Keratinocyte (primary cell): ENCODE measurements around the genes CCDC63, CFAP73 and DDX54.

CAGE:
- cytosol, long polyA minus RNA, result no peak
- cytosol, long polyA plus RNA, result no peak
- long polyA plus RNA, result no peak
- nucleus, long polyA minus RNA, result no peak
- nucleus, long polyA plus RNA, result no peak
These were observed 27.0 kb upstream of the CCDC63 start for GRCh38 chr12:110819687-110820284.

DNA sequence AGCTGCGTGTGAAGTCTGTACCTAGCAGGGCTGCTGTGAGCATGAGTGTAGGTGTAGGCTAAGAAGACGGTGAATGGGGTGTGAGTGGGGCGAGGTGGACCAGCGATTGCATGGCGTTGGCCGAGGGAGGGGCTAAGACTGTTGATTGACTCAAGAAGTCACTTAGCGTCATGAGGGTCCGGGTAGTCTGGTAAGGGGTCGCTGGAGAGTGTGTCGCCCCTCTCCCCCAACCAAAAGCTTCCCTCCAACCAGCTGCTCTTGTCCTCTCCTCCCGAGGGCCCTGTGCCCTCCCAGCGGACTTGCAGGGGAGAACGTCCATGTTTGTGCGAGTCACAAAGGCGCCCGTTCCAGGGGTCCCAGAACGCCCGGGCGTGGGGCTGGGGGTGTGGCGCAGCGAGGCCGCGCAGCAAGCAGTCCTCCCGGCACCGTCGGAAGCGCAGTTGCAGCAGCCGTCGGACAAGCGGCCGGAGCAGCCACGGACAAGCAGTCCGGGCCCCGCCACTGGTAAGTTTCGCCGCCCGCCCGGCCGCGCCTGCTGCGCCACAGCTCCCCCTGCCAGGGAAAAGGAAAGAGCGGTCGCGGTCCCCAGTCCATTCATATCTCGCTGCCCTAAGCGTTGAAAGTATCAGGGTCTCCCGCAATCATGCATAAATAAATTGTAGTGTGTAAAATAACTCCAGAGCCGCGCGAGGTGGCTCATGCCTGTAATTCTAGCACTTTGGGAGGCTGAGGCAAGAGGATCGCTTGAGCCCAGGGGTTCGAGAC is at the start of gene CCDC63:
TSS of gene CCDC63 (plus strand) at position 386 of the 765 bp plus-strand sequence.
CAGE:
- cytosol, long polyA minus RNA, result no peak
- cytosol, long polyA plus RNA, result no peak
- long polyA plus RNA, result no peak
- nucleus, long polyA minus RNA, result no peak
- nucleus, long polyA plus RNA, result no peak

DNA sequence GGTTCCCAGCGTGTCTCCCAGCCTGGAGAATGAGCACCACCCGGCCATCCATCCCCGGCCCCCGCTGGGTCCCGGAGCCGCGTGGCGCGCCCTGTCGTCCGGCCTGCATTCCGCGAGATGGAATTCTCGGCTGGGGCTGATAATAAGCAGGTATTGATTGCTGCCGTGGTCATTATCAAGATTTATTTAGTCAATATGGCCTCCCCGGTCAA is 13.0 kb downstream of the CUX2 start:
CAGE:
- cytosol, long polyA minus RNA, result no peak
- cytosol, long polyA plus RNA, result no peak
- long polyA plus RNA, result no peak
- nucleus, long polyA minus RNA, result no peak
- nucleus, long polyA plus RNA, result no peak

DNA sequence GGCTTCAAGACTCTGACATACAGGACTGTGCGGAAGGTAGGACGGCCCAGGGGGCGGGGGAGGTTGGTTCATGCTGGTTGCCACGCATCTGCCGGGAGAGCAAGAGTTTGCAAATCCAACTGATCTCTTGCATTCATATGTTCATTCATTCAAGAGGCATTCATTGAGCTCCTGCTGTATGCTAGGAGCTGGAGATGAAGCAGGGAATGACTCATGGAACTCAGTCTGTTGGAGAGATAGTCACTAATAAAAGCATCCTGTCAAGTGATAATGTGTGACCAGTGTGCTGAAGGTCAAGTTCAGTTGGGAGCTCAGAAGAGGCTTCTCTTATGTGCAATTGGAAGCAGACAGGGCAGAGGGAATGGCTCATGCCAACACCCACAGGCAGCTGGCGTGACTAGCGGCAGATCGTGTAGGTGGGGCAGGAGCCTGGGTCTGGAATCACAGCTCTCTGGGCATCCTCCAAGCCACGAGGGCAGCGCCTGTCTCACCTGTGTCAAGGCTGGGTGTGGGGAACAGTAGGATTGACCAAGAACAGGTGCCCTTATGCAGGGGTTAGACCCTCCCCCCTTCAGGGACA is 8.0 kb downstream of the SH2B3 start:
CAGE:
- cytosol, long polyA minus RNA, result no peak
- cytosol, long polyA plus RNA, result no peak
- long polyA plus RNA, result no peak
- nucleus, long polyA minus RNA, result no peak
- nucleus, long polyA plus RNA, result no peak

DNA sequence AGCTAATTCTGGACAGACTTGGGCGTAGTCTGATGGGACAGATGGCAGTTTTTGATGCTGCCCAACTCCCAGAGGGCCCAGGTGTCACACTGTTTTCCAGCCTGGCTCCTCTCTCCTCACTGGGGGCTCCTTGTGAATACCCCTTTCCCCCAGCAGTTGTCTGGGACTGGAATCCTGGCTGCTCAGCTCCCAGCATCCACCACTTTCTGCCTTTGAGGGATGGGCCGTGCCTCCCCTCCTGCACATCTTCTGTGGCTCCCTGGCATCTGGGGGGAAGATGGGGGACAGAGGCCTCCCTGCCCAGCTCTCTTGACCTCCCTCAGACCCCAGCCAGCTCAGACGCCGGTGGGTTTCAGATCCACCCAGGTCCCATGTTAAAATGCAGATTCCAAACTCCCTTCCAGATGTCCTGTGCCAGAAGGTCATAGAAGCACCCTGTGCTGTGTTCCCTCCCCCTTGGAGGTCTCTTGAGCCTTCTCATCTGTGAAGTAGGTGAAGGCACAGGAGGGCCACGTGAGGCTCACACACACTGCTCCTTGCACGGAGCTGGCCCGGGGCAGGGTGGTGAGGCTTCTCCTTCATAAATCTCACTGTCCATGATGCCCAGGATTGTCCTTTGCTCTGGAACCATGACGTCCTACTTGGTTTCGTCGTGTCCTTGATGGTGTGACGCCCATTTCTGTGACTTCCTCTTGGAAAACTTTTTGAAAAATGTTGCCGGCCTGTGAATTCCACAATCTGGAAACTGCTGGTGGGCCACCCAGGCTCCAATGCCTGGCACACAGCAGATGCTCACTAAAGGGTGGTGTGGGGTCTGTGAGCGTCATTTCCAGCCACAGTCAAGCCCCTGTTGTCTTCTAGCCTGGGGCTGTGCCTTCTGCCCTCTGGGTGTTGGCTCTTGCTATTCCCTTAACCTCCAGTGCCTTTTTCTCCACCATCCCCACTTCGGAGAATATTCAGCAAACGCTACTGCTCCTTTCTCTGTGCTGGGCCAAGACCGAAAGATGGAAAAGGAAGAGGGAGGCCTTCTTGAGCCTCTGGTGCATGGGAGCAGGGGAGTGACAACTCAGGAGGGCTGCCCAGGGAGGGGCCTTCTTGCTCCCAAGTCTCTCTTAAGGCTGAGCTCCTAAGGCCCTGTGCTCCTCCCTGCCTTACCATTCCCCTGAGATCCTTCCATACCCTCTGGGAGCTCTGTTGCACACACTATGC is 34.4 kb downstream of the SH2B3 start:
CAGE:
- cytosol, long polyA minus RNA, result no peak
- cytosol, long polyA plus RNA, result no peak
- long polyA plus RNA, result no peak
- nucleus, long polyA minus RNA, result no peak
- nucleus, long polyA plus RNA, result no peak

CAGE:
- cytosol, long polyA minus RNA, result no peak
- cytosol, long polyA plus RNA, result no peak
- long polyA plus RNA, result no peak
- nucleus, long polyA minus RNA, result no peak
- nucleus, long polyA plus RNA, result no peak
These were observed 42.5 kb downstream of the SH2B3 start for GRCh38 chr12:111447997-111448837.

GRCh38 chr12:111449245-111449937 is 43.7 kb downstream of the SH2B3 start:
CAGE:
- cytosol, long polyA minus RNA, result start-site peak on the plus strand at chr12:111449908-111449913, 20 reads
- cytosol, long polyA plus RNA, result no peak
- long polyA plus RNA, result no peak
- nucleus, long polyA minus RNA, result start-site peak on the plus strand at chr12:111449908-111449914, 17 reads
- nucleus, long polyA plus RNA, result no peak

GRCh38 chr12:111512923-111513965 is 85.9 kb downstream of the ATXN2 start:
CAGE:
- cytosol, long polyA minus RNA, result no peak
- cytosol, long polyA plus RNA, result no peak
- long polyA plus RNA, result no peak
- nucleus, long polyA minus RNA, result start-site peak on the minus strand at chr12:111513357-111513397, 26 reads
- nucleus, long polyA plus RNA, result no peak

DNA sequence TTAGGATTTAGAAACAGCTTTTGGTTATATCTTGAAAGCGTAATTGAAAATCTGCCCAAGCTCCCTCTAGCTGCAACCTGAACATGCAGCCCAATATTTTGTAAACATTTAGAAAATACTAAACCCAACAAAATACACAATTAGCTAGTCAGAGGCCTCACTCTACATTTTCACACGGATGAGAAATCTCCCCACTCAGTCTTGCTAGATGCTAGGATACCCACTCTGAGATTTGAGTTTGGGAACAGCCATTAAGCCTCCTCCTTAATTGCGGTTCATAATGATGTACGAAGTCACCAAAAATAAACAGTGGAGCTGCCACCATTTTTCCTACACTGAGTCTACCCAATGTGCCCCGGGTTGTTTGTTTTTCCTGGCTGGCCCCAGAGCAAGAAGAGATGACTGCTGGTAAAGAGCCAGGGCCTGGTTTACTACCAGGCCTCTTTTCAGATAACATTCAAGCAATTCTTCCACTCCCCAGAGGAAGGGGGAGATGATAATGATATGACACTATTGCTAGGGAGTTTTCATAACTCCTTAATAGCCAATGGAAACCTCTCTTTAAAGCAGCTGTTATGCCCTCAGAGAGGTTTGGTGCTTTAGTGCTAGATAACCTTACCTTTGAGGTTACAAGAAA is 42.4 kb downstream of the BRAP start:
CAGE:
- cytosol, long polyA minus RNA, result no peak
- cytosol, long polyA plus RNA, result no peak
- long polyA plus RNA, result no peak
- nucleus, long polyA minus RNA, result no peak
- nucleus, long polyA plus RNA, result no peak

DNA sequence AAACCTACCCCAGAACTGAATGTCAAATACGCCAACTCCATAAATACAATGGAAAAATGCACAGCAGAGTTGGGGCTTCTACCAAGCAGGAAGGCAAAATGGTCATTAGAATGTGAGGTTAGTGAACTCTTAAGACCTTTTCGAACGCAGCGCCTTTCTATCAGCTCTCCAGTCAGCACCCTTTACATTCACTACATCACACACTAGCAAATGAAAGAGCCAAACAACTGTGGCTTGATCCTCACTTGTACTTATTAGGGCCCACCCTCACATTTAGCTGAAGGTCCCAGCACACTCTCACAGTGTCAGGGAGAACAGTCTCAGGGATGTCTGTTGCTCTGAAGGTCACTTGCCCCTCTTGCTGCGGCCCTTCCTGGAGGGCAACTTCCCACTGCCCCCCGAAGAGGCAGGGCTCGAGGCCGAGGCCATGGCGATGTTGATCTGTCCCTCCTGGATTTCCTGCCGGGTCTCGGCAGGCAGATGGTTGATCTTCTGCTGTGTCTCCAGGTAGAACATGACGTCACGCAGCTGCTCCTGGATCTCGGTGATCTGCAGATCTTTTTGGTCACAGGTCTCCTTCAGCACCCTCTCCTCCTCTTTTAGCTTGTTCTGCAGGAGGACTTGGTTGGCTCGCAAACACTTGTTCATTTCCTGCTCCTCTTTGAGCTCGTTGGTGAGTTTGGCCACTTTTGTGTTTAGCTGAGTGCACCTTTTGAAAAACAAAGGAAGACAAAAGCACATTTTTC is 41.7 kb downstream of the BRAP start:
CAGE:
- cytosol, long polyA minus RNA, result no peak
- cytosol, long polyA plus RNA, result no peak
- long polyA plus RNA, result no peak
- nucleus, long polyA minus RNA, result no peak
- nucleus, long polyA plus RNA, result no peak

DNA sequence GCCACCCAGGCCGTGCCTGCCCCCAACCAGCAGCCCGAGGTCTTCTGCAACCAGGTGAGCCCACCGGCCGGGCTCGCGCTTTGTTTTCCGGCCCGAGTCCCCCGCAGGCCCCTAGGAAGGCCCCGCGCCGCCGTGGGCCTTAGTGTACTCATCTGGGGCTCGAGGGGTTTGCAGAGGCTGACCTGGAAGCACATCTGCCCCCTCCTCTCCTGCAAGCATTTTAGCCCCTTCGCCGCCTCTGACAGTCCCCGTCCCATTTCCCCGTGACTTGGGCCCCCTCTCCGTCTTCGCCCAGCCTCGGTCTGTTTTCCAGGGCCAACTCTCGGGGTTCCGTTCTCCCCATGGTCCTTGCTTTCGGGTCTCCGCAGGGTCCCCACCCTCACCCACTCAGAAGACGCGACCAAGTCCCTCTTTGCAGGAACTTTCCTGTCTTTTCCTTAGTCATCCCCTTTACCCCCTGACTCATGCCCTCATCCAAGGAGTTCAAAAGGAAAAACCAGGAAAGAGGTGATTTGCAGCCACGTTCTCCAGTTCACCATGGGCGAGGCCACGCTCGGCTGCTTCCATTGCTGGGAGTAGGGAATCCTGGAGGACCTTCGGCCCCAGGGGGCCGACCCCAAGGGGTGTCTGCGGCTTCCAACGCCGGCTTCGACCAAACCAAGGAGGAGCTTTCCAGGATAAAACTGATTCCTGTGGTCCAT is 460 bp downstream of the ALDH2 start:
CAGE:
- cytosol, long polyA minus RNA, result no peak
- cytosol, long polyA plus RNA, result no peak
- long polyA plus RNA, result no peak
- nucleus, long polyA minus RNA, result no peak
- nucleus, long polyA plus RNA, result no peak

GRCh38 chr12:111791822-111792773 is 25.4 kb downstream of the ALDH2 start:
CAGE:
- cytosol, long polyA minus RNA, result no peak
- cytosol, long polyA plus RNA, result no peak
- long polyA plus RNA, result no peak
- nucleus, long polyA minus RNA, result no peak
- nucleus, long polyA plus RNA, result no peak

DNA sequence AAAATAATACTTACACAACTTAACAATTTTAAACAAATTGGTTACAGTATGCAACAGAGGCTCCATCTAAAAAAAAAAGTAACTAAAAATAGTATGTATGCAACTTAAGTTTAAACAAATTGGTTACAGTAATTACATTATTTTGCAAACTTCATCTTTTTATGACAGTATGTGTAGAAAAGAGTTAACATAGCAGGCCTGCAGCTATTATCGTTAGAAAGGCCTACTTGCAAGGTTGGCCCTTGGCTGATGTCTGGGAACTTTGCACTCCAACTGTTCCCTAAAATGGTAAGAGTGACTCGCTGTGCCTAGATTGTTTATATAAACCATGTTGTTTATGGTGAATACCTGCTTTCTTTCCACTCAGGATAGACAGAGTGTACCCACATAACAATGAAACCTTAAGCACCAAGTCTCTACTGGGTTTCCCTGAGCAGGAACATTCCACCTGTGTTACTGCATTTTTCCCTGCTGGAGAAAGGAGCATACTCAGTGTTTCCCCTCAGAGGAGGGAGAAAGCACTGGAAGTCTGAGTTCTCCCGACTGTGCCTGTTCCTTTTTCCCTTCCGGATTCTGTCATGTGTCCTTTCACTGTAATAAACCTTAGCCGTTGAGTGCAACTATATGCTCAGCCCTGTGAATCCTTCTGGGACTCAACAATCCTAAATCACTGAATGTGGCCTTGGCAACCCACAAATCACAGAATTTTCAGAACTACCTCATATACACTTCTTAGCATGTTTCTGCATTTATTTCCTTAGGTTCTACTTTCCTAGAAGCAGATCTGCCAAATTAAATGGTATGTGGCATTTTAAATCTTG is 32.8 kb downstream of the ERP29 start:
CAGE:
- cytosol, long polyA minus RNA, result no peak
- cytosol, long polyA plus RNA, result no peak
- long polyA plus RNA, result no peak
- nucleus, long polyA minus RNA, result no peak
- nucleus, long polyA plus RNA, result no peak

DNA sequence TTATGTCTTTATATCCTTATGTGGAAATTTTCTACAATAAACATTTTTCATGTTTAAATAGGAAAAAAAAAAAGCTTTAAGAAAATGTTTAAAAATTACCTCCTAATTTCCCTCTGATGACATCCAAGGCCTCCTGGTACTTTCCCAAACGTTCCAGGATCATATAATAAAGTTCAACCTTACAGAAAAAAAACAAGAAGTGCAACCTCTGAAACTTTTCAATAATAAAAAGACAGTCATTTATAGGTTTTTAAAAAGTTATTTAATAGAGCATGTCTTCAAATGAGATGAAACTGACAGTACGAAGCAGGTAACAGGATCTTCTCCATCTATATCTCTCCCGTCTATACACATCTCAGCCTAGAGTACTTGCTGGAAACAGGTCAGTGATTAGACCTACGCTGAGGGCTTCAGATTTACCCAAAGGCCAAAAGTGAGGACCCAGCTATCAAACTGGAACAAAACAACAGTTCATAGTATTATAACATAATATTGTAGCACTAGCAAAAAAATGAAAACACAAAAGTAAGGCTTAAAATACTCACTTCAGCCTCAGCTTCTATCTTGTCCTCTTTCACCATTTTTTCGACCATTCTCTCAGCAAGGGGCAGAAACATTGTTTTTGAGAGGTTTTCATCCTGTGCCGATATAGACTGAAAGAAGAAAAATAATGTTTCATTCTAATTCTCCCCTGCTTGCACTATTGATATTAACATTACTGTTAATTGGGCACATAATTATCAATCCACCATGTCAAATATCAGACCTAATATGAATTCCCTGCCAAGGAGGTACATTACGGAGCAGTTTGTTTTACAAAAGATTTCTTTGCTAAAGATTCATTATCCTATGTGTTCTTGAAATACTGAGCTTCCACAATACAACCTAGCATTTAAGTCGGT is 30.2 kb downstream of the NAA25 start:
CAGE:
- cytosol, long polyA minus RNA, result no peak
- cytosol, long polyA plus RNA, result no peak
- long polyA plus RNA, result no peak
- nucleus, long polyA minus RNA, result no peak
- nucleus, long polyA plus RNA, result no peak

DNA sequence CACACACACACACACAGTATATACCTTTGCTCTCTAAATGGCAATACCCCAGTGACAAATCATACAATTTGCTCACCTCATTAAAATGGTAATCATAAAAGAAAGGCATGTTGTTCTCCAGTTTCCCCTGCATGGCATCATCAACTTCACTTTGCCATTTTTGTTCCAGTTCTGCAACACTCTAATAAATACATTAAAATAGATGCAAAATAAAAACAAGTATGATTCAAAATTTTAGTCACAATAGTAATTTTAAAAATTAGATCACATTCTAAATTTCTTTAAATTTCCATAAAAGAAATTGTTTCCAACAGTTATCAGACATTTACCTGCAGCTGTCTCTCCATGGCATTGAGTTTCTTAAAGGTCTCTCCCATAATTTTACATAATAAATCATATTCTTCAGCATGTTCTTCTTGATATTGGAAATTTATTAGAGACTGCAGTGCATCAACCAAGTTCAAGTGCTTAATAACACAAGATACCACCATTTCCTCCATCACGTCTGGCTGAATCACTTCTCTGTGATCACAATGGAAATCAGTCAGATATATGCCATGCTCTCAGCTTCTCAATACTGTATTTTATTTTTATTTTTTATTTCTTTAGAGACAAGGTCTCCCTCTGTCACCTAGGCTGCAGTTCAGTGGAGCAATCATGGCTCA is 122.8 kb downstream of the TRAFD1 start:
CAGE:
- cytosol, long polyA minus RNA, result no peak
- cytosol, long polyA plus RNA, result no peak
- long polyA plus RNA, result no peak
- nucleus, long polyA minus RNA, result no peak
- nucleus, long polyA plus RNA, result no peak

GRCh38 chr12:112282754-112283514 is 99.3 kb downstream of the HECTD4 start:
CAGE:
- cytosol, long polyA minus RNA, result no peak
- cytosol, long polyA plus RNA, result no peak
- long polyA plus RNA, result no peak
- nucleus, long polyA minus RNA, result no peak
- nucleus, long polyA plus RNA, result no peak

DNA sequence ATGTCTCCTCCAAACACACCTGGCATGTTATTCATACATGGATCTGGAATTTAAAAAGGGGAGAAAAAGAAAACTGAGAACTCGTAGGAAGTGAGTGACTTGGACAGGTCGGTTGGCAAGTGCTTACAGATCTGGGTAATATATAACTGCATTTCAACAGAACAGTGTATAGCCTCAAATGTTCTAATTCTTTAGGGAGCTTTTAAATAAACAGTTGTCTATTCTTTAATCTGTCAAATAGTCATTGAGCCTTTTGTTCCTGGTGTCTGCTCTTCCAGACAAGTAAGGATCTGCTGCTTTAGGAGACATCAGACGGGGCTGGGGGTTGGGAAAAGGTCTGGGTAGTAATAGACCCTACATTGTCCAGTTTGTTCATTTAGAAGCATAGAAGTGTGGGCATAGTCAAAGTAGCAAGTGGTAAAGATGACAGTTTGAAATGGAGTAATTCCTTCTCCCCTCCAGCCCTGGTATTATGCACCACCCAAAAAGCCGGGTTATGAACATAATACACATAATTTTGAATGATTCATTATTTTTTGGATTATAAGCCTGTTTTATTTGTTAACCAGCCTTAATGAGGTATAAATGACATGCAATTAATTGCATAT is 2.0 kb downstream of the PTPN11 start:
CAGE:
- cytosol, long polyA minus RNA, result no peak
- cytosol, long polyA plus RNA, result no peak
- long polyA plus RNA, result no peak
- nucleus, long polyA minus RNA, result no peak
- nucleus, long polyA plus RNA, result no peak

DNA sequence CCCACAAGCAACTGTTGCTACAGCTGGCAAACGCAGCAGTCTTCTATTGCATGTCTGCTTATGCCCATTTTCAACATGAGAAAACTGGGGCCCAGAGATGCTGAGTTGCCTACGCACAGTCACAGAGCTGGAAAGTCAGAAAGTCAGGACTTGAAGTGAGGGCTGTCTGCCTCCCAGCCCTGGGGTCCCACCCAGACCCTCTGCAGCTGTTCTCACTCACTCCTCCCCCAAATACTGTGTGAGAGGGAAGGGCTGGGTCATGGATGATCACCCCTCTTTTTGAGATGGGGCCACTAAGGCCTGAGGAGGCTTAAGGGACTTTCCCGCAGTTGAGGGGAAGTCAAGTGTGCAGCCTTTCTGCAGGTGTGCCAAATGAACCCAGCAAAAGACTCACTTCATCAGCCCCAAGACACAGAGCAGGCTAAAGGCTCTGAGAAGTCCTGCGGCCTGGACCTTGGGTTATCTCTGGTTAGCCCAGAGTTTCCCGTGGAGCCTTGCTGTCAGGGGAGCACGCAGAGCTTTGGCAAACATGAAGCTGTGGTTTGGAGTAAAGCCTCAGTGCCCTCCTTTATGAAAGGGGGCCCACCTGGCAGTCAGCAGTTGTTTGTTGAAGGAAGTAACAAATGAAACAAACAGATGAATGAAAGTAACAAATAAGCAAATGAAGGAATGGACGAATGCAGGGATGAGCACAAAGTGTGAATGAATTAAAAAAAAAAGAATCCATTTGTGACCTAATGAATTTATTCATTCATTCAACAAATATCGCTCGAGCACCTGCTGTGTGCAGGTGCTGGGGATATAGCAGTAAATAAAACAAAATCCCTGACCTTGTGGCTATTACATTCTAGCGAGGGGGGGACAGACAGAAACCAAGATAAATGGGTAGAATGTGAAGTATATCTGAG is 18.8 kb downstream of the DTX1 start:
CAGE:
- cytosol, long polyA minus RNA, result no peak
- cytosol, long polyA plus RNA, result no peak
- long polyA plus RNA, result no peak
- nucleus, long polyA minus RNA, result no peak
- nucleus, long polyA plus RNA, result no peak

DNA sequence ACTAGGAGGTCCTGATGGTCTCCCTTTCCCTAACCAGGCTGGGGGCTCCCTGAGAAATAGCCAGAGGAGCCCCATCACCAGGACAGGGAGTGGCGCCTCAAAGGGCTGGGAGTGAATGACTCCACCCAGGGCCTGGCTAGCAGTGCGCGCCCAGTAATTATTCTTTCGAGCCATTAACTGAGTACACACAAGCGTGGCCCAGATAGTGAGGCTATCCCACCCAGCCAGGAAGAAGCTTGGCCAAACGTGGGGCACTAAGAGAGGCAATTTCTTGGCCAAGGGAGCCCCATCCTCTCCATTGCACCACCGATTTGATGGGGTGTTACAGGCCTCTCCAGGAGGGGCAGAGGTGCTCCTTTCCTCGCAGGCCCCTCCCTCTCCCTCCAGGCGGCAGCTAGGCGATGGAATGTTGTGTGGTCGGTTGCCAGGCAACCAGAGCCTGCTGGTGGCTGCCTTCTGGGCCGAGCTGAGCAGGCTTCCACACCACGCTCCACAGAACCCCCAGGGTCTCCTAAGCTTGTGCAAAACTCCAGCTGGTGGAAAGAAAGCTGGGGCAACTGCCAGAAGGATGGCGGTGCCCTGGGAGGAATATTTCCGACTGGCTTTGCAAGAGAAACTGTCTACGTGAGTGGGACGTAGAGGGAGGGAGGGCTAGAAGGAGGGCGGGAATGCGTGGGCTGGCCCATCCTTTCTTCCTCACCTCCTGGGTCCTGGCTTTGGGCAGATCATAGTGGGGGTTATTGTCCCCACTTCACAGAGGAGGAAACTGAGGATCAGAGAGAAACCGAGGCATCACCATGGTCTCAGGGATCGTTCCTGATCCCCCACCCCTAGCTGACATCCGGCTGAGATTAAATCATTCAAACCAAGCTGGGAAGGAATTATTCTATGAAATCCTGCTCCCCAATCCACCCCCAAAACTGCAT is at the start of gene CFAP73:
TSS of gene CFAP73 (plus strand) at position 435 of the 926 bp plus-strand sequence.
CAGE:
- cytosol, long polyA minus RNA, result no peak
- cytosol, long polyA plus RNA, result no peak
- long polyA plus RNA, result no peak
- nucleus, long polyA minus RNA, result no peak
- nucleus, long polyA plus RNA, result no peak

DNA sequence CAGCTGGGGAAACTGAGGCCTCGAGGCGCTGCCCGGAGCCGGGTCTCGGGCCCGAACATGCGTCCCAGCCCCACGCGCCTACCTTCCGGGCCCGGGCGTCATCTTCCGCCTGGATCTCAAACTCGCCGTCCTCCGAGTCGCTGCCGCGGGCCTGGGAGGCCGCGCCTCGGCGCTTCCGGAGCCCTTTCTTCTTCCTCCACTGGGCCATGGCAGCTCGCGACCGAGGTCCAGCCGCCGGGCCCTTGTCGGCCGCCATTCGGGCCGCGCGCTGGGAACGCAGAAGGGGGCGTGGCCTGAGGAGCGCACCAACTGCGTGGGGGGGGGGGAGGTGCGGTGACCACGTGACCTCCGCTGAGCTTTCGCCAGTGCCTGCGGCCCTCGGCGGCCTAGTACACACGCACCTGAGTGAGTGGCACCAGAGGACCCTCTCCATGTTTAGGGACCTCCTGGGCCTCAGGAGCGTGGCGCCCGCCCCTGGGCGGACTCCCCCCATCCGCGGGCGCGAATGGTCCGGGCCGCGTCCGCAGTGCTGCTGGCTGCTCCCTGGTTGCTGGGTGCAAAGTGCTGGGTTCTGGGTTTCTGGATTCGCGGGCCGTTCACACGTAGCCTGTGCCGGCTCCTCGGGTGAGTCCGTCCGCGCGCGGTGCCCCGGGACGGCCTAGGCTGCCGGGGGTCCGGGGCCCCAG is at the start of gene DDX54:
TSS of gene DDX54 (minus strand) at position 283 of the 686 bp plus-strand sequence.
CAGE:
- cytosol, long polyA minus RNA, result start-site peak on the plus strand centred at position 404 of the sequence, 30 bp wide, 21 reads
- cytosol, long polyA plus RNA, result start-site peak on the plus strand centred at position 563 of the sequence, 23 bp wide, 337 and 70 reads in 2 replicates
- long polyA plus RNA, result start-site peak on the minus strand centred at position 260 of the sequence, 12 bp wide, 21 and 24 reads in 2 replicates; start-site peak on the plus strand centred at position 390 of the sequence, 52 bp wide, 134 and 23 reads in 2 replicates; start-site peak on the plus strand centred at position 550 of the sequence, 50 bp wide, 282 and 127 reads in 2 replicates
- nucleus, long polyA minus RNA, result start-site peak on the minus strand centred at position 273 of the sequence, 45 bp wide, 30 reads
- nucleus, long polyA plus RNA, result start-site peak on the minus strand centred at position 259 of the sequence, 10 bp wide, 30 and 17 reads in 2 replicates; start-site peak on the plus strand centred at position 387 of the sequence, 66 bp wide, 20 and 54 reads in 2 replicates; start-site peak on the plus strand centred at position 554 of the sequence, 17 bp wide, 92 and 56 reads in 2 replicates